SEM (cell line): Measurements from ENCODE around the genes TRMT1 and ZSWIM4.

GRCh38 chr19:13115841-13116588 lies 525 bp downstream of the TRMT1 start:
- PRO-cap: bidirectional peak, plus-strand start at chr19:13116468, minus-strand start at chr19:13116369

GRCh38 chr19:13116589-13117155 lies at the start of gene TRMT1:
TSS of gene TRMT1 (minus strand) at chr19:13116740.
- PRO-cap: bidirectional peak, plus-strand start at chr19:13116924, minus-strand start at chr19:13116736

GRCh38 chr19:13154718-13155450 lies 4.7 kb downstream of the IER2 start:
- PRO-cap: bidirectional peak, plus-strand start at chr19:13154992, minus-strand start at chr19:13154898; bidirectional peak, plus-strand start at chr19:13155286, minus-strand start at chr19:13155149

DNA sequence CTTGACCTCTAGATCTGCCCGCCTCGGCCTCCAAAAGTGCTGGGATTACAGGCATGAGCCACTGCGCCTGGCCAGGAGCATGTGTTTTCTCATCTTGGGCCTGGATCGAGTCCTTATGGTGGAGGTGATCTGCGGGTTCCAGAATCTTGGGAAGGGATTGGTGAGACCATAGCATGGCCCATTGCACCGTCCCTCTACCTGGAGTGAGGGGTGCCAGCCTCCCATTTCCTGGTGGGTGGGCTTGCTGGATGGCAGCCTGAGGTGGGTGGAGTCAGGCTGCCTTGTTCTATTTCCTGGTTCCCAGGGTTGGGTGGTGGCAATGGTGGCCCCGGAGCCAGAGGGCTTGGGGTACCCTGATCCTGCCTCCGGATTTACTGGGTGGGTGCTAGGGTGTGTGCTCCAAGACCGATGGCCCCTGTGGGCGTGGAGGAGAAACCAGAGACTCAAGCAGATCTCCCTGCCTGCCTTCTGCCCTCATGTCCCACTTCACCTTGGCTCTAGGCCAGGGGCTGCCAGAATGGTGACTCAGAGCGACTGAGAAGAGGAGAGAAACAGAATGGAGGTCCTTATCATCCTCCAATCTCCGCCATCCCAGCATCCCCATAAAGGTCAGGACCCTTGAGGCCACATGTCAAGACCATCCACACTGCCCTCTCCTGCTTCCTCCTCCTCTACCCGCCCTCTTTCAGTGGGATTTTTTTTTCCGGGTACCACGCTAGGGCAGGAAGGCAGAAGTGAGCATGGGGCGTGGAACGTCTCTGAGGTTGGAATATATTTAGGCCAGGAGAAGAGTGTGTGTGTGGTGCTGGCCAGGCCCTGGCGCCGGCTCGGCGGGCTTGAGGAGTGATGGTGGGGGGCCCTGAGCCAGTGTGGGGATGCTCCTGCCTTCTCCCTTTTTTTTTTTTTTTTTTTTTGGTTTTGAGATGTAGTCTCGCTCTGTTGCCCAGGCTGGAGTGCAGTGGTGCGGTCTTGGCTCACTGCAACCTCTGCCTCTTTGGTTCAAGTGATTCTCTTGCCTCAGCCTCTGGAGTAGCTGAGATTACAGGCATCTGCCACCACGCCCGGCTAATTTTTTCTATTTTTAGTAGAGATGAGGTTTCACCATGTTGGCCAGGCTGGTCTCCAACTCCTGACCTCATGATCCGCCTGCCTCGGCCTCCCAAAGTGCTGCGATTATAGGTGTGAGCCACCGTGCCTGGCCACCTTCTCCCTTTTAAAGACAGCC lies 22.2 kb downstream of the IER2 start:
- PRO-cap: unidirectional peak, plus-strand start at position 284 of the sequence; bidirectional peak, plus-strand start at position 484 of the sequence, minus-strand start at position 493 of the sequence; bidirectional peak, plus-strand start at position 800 of the sequence, minus-strand start at position 690 of the sequence; bidirectional peak, plus-strand start at position 1,084 of the sequence, minus-strand start at position 996 of the sequence

- PRO-cap: no peak
Observed at GRCh38 chr19:13398765-13399153, 107.5 kb downstream of the CACNA1A start.

- PRO-cap: no peak
Observed at GRCh38 chr19:13774945-13775268, 651 bp downstream of the C19orf53 start.

DNA sequence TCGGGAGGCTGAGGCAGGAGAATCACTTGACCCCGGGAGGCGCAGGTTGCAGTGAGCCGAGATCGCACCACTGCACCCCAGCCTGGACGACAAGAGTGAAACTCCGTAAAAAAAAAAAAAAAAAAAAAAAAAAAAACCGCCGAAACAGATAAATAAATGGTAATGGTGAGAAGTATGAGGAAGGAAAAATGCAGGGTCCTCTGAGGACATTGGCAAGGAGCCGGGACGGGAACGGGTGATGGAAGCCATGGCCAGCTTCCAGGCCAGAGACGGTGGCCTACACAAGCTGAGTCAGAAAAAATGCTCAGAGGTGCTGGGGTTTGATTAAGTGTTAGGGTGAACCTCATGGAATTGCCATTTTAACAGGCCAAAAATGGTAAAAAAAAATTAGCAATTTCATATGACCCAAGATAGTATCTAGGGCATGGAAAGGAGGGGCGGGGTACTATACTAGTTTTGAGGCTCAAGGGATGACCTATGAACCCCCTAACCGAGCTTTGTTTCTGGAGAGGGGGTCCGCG lies 851 bp upstream of the ZSWIM4 start:
- PRO-cap: no peak

- PRO-cap: bidirectional peak, plus-strand start at chr19:13795443, minus-strand start at chr19:13795116; unidirectional peak, plus-strand start at chr19:13795697
Observed at GRCh38 chr19:13795213-13796273, at the start of gene ZSWIM4. TSS of gene ZSWIM4 (plus strand) at chr19:13795443.

DNA sequence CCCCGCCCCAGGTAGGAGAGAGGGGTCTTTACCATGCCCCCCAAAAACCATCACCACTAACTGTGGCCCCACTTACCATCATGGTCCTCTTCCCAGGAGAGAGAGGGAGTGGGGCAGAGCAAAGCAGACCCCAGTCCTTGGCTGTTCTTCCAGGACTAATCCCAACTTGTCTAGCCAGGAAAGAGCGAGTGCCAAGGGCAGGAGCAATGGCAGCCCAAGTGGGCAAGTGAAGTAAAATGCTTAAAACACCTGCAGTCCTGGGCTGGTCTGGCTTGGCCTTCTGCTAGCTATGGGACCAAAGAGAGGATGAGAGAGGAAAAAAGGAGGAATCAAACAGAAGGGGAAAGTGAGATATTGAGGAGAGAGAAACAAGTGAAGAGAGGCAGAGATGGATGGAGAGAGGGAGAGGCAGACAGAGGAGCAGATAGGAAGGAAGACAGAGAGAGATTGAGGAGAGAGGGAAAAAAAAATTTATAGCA lies 17.9 kb downstream of the ZSWIM4 start:
- PRO-cap: no peak

DNA sequence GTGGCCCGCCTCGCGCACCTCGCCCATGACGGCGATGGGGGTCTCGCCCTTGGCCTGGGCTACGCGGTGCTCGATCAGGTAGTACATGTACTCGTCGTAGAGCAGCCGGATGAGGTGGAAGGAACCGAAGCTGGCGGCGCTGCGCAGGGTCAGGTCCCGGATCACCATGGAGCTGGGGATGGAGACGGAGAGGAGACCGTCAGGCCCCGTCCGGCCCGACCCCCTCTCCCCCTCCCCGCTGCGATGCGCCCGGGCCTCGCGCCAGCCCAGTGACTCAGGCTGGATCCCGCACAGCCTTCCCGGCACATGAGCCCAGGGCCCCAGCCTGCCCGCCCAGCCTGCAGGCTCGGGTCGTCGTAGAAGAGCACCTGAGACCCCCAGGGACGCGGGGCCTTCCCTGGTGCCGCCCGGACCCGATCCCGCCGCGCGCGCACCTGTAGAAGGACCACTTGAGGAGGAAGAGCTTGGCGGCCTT lies 10.8 kb downstream of the DCAF15 start:
- PRO-cap: no peak

DNA sequence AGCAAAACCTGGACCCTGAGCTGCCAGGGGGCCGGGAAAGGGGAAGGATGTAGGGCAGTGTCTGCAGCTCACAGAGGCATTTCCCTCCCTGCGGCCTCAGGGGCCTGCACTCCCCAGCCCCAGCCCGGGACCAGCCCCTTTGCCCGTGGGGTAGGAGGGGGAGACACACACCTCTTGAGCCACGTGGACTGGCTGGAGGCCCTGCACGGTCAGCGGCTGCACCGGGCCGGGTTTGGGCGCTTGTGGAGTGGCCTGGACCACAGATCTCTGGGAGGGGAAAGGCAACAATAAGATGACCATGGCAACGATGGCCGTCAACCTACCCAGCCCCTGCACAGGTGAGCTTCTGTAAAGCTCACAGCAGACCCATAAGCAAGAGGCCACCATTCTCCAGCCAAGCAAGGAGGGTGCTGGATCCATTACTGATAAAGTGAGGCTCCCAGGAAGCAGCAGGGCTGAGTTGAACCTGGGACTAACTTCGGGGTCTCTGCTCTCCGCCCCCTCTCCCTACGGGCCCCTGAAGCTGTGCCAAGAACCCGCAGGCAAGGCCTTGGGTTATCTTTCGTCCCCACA lies 26.8 kb downstream of the RFX1 start:
- PRO-cap: no peak

DNA sequence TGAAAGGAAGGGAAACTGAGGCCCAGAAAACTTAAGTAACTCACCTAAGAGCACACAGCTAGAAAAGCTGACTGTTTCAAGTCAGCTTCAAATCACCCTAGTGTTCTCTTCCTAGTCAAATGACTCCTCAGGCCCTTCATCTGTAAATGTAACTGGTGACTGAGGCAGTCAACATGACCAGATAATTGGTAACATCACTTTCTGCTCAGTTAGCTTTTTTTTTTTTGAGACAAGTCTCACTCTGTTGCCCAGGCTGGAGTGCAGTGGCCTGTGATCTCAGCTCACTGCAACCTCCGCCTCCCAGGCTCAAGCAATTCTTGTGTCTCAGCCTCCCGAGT lies 2.5 kb downstream of the RFX1 start:
- PRO-cap: no peak

DNA sequence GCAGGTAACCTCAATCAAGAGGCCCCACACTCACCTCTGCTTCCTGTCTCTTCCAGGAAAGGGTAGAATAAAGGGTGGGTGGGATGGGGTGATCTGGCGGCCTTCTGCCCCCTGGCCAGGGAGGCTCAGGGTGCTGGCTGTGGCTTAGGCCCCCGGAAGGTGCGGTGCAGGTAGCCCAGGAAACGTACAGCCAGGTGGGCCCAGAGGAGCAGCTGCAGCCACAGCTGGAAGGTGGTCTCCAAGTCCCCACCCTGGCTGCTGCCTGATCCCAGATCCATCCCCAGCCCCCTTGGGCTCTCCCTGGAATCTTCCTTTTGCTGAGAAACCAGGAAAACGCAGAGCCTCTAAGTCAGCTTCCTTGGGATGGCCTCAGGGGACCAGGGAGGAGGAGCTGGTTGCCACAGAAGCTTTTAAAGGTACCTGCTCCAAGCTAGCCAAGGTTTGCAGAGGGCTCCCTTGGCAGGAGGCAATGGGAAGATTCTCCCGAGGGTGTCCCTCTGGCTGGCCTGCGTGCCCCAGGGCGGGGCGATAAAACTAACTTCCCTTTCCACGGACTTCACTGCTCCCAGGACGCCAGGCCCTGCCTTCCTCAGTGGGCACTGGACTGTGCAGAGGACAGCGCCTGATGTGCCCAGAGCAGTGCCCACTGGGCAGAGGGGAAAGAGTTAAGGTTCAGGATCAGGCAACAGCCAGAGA lies 5.2 kb downstream of the PRKACA start:
- PRO-cap: no peak

DNA sequence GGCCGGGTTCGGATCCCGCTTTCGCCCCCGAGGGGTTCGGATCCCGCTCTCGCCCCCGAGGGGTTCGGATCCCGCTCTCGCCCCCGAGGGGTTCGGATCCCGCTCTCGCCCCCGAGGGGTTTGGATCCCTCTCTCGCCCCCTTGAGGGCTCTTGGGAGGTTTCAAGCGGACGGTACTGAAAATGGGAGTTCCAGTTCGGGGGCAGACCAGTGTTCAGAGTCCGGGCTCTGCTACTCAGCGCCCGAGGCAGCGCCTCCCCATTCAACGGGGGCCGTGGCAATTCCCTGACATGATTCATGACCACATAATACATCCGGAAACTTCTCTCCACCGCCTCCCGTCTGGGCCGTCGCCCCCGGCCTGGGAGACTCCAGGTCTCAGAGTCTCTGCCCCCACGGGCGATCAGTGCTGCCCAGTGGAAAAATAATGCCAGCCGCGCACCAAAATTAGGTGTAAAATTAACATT lies 995 bp upstream of the ASF1B start:
- PRO-cap: bidirectional peak, plus-strand start at position 204 of the sequence, minus-strand start at position 135 of the sequence

- PRO-cap: no peak
Observed at GRCh38 chr19:14151205-14151776, 14.9 kb upstream of the ASF1B start.

- PRO-cap: no peak
Observed at GRCh38 chr19:14159966-14160921, 23.9 kb upstream of the ASF1B start.

GRCh38 chr19:14375134-14376274 lies 5.7 kb upstream of the ADGRE5 start:
- PRO-cap: bidirectional peak, plus-strand start at chr19:14375313, minus-strand start at chr19:14375187; bidirectional peak, plus-strand start at chr19:14375812, minus-strand start at chr19:14375738

GRCh38 chr19:14390446-14391220 lies 9.4 kb downstream of the ADGRE5 start:
- PRO-cap: no peak

DNA sequence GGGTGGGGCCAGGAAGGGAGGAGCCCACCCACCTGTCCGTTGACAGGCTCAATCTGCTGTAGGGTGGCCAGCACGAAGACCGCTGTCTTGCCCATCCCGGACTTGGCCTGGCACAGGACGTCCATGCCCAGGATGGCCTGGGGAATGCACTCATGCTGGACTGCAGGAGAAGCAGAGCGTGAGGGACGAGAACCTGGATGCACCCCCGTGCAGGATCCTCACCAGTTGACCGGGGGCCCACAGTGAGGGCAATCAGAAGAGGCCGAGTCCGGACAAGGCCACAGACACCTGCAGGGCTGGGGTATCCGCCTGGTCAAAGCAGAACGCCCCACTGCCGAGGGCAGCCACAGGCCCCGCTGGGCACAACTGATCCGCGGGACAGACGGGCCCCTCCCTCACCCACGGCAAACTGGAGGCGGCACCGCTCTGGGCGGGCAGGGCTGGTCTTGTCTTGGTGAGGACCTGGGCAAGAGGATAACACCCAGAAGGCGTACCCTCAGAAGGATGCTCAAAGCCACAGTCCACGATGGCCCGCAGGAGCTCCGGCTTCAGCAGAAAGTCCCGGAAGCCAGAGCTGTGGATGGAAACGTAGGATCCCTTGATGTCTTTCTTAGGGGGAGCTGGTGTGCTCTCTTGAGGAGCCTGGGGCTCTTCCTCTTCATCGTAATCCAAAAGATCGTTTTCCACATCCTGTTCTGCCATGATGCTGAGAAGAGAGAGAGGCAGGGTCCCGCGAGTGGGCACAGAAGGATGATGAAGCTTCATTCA lies 6.4 kb downstream of the DDX39A start:
- PRO-cap: no peak

DNA sequence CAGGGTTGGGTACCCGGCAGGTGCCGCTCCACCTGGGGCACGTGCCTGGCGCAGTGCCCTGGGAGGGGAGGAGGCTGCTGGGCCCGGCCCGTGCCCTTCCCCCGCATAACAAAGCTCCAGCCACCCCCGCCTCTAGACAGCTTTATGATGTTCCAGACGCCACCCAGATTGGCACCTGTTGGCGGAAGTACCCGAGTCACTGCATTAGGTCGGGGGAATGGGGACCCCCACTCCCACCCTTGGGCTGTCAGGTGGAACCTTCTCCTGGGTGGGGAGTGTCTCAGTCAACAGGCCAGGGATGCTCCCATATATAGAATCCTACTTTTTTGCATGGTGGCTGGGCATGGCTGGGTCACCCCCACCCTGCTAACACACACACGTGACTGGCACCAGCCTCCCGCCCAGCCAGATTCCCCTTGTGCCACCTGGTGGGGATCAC lies 828 bp downstream of the PKN1 start:
- PRO-cap: no peak